ENCODE data around the gene SCLT1.

DNA sequence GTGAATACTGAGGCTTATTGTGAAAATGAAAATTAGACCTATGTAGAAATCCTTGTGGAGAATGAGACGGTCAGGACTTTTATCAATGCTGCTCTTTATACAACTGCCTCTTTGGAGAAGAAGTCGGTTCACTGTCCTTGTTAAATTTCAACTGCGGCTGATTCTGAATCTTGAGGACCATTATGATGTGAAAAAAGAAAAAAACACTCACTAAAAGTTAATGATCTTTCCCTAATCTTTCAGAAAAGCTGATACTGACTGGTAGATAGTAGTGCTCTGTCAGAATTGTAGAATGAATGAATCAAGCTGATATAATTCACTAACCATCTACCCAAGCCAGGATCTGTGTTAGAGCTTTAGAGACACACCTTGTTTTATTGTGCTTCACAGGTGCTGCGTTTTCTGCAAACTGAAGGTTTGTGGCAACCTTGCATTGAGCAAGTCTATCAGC is 204.8 kb downstream of the SPRY1 start:
- PRO-cap, result no peak

- PRO-cap, result no peak
Observed at GRCh38 chr4:123832768-123833302, 436.2 kb downstream of the SPRY1 start.

DNA sequence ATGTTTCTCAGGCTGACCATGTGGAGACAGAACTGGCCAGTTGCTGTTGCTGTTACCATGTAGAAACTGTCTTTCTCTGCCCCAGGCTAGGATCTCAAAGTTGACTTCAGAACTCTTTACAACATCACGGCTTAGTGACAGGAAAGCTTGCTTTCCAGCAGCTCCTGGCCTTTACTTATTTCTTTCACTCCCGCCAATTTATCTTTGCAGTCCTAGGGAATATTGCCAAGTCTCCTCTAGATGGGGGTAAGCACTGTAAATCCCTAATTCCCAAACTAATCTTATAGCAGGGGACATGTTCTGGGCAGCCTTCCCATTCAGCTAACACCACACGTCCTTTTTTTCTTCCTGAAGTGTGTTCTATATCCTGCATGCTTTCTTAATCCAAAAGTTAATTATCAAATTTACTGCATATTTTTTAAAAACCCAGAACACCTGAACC is 631.6 kb downstream of the SPRY1 start:
- PRO-cap, result no peak

DNA sequence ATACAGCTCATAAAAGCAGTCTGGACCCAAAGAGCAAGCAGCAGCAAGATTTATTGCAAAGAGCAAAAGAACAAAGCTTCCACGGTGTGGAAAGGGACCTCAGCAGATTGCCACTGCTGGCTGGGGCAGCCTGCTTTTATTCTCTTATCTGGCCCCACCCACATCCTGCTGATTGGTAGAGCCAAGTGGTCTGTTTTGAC is 85.7 kb upstream of the FAT4 start:
- PRO-cap, result no peak

DNA sequence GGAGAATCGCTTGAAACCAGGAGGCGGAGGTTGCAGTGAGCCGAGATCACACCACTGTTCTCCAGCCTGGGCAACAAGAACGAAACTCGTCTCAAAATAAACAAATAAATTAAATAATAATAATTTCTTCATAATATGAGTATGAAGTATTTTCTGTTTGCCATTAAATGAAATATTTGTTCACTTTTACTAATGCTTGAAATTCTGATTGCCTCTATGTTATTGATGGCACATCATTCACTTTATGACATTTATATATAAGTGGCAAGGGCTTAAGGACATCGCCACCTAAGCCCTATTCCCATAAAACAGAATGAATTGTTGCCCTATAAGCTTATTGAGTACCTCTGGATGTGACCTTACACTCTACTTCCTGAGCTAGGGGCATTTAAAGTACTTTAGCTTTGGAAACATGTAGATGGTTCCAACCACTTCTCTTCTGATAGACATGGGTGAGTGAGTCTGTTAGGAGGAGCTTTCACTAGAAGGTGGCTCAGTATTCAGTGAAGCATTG is 102.2 kb downstream of the FAT4 start:
- PRO-cap, result no peak

DNA sequence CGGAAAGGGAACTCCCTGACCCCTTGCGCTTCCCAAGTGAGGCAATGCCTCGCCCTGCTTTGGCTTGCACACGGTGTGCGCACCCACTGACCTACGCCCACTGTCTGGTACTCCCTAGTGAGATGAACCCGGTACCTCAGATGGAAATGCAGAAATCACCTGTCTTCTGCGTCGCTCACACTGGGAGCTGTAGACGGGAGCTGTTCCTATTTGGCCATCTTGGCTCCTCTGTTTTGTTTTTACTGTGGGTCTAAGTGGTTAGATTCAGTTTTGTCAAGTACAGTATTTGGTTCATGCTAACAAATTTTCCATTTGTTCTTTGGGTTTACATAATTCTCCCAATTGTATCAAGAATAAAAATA is 23.2 kb downstream of the INTU start:
- PRO-cap, result no peak

GRCh38 chr4:128037208-128037524 is 23.9 kb upstream of the LARP1B start:
- PRO-cap, result no peak

DNA sequence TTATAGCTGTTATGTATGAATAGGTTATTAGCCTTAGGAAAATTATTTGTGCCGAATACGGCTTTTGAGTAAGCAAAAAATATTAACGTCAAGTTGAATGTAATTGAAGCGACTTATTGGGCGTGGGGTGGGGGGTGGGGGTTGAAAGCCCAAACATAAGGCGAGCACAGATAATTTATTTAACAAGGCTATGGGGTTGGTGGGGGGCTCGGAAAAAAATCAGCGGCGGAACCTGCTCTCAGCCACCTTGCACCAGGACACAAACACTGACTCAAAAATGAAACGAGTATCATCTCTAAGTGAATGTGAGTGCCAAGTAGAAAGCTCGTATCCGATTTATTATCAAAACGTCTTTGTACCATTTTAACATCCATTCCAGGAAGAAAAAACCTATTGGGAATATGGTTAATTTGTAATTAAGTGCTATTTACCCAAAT is 972 bp upstream of the LARP1B start:
- PRO-cap, result no peak

- PRO-cap, result no peak
Observed at GRCh38 chr4:128077610-128077999, 16.5 kb downstream of the LARP1B start.

- PRO-cap, result no peak
Observed at GRCh38 chr4:128107884-128108629, 46.9 kb downstream of the LARP1B start.

DNA sequence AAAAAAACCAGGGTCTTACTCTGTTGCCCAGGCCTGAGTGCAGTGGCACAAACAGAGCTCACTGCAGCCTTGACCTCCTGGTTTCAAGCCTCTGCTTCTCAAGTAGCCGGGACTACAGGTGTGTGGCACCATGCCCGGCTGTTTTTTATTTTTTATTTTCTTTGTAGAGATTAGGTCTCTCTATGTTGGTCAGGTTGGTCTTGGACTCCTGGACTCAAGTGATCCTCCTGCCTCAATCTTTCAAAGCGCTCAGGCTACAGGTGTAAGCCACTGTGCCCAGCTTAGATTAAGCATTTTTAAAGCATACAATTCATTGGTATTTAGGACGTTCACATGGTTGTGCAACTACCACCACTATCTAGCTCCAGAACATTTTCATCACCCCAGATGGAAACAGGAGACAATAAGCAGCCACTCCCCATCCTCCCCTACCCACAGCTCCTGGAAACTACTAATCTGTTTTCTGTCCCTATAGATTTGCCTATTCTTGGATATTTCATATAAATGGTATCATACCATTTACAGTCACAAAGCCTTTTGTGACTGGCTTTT is 59.8 kb upstream of the PGRMC2 start:
- PRO-cap, result no peak

DNA sequence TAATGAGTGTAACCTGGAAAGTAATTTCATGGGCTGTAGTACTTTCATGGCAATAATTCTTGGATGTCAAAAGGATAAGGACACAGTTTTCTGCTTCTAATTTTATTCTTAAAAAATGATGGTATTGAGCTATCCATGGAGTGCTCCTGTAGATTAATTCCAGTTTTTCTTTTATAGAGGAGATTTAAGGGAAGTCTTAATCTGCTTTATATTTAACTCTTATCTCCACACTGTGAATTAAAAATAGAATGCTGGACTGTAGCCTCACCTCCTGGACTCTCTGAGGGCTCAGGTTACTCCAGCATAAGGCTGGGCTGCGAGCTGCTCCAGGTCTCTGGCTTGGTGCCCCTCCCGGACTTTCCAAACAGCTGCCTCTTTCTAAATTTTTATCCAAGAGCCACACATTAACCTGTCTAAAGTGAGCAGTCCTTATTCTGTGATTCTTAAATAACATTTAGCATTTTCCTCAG is 218.8 kb upstream of the JADE1 start:
- PRO-cap, result no peak

DNA sequence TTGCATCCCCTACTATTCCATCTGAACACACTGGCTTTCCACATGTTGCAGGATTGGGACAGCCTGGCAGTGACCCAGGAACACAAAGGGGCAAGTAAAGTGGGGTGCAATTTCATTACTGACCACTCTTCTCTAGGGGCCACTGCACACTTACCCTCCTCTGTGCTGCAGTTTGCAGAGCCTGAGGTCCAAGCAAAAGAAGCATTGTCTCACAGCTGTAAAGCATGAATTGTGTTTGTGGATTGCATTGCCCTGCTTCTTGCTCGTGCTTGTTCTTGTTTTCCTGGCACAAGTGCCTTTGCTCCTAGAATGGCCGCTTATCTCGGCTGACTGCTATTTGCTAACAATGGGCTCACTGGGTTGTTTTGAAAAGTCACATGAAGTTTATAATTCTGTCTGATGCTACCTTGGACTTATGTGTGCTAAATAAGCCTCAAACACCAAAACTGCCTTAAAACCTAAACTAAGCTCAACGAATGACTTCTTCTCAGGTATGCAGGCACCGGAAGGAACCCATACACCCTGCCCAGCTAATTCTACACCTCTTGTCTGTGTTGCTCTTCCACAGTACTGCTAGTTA is 209.0 kb upstream of the JADE1 start:
- PRO-cap, result no peak

DNA sequence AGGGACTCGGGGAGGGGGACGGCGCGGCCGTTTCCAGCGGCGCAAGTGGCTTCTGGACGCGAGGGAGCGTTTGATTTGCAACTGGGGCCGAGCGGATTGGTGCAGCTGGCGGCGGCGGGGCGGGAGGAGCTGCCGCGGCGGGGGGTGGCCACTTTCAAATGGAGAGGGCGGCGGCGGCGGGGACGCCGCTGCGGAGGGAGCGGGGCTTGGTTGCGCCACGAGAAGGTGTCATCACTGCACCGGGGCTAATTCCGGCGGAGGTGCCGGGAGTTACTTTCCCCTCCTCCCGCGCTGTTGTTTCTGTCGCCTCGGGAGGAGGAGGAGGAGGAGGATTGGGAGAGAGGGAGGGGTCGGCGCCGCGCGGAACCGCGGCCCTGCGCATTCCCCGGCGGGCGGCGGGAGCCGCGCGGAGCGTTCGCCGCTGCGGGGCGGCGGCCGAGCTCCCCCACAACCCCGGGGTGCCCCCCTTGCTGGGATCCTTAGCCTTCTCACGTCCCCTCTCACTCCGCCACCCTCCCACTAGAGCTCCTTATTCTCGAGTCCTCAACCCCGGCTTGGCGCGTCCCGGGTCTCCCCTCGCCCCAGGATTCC is 2.6 kb downstream of the JADE1 start:
- PRO-cap, result bidirectional peak, plus-strand start at position 157 of the sequence, minus-strand start at position 47 of the sequence

GRCh38 chr4:128844484-128845523 is 35.3 kb downstream of the JADE1 start:
- PRO-cap, result no peak

GRCh38 chr4:128872485-128873273 is 63.2 kb downstream of the JADE1 start:
- PRO-cap, result no peak

- PRO-cap, result bidirectional peak, plus-strand start at chr4:129093700, minus-strand start at chr4:129093562
Observed at GRCh38 chr4:129093007-129094155, at the start of gene SCLT1. Gene SCLT1, minus strand, starts transcription at chr4:129093539.

- PRO-cap, result no peak
Observed at GRCh38 chr4:130225082-130225509, 1129.1 kb downstream of the C4orf33 start.

DNA sequence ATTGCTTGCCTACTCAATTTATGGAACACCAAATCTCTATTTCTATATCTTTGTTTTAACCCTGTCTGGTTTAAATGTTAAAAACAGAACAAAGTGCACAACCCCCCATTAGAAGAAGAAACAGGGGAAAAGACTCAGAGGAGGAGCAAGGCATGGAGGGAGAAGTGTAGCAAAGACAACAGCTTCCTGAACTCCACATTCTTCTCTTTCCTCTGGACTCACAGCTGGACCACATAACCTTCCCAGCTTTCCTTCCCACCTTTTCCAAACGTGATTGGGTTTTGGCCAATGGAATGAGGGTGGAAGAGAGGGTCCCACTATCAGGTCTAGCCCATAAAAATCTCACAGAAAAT is 267.2 kb downstream of the PABPC4L start:
- PRO-cap, result no peak

- PRO-cap, result no peak
Observed at GRCh38 chr4:138111462-138112078, 130.6 kb downstream of the SLC7A11 start.

Data from osteocyte (in vitro differentiated cells).